Jurkat, Clone E6-1 (cell line): ENCODE measurements around the genes ZNF619 and TRAK1.

DNA sequence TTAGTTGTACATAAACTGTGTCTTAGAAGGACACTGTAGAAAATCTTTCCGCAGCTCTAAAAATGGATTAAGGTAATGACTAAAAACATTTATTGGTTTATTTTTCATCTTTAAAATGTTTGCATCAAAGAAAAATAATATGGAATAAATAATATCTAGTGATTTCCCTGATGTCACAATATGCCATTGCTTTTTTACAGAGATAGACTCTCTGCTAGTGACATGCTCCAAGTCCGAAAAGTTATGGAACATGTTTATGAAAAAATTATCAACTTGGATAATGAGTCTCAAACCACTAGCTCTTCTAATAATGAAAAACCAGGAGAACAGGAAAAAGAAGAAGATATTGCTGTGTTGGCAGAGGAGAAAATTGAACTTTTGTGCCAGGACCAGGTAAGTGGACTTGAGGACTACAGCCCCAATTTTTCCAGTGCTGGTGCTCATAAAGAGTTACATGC lies 13.7 kb downstream of the GORASP1 start:
- RRBS = no CpG with 5 or more reads among the region's 2 CpGs

- RRBS = no CpG with 5 or more reads among the region's 12 CpGs
These were observed 9.7 kb downstream of the GORASP1 start for GRCh38 chr3:39097281-39098478.

DNA sequence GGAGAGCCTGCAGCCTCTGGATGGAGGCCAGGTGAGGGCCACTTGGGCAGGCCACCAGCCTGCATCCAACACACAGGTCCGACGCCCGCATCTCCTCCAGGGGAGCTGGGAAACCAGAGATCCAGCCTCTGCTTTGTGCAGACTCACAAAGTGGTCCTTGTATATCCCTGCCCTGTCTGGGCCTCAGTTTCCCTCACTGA lies 16.8 kb downstream of the CSRNP1 start:
- RRBS = no CpG with 5 or more reads among the region's 3 CpGs

- RRBS = no CpG with 5 or more reads among the region's 9 CpGs
These were observed 7.4 kb downstream of the CSRNP1 start for GRCh38 chr3:39145851-39146437.

GRCh38 chr3:39148165-39148469 lies 5.3 kb downstream of the CSRNP1 start:
- RRBS = no CpG with 5 or more reads among the region's 4 CpGs

DNA sequence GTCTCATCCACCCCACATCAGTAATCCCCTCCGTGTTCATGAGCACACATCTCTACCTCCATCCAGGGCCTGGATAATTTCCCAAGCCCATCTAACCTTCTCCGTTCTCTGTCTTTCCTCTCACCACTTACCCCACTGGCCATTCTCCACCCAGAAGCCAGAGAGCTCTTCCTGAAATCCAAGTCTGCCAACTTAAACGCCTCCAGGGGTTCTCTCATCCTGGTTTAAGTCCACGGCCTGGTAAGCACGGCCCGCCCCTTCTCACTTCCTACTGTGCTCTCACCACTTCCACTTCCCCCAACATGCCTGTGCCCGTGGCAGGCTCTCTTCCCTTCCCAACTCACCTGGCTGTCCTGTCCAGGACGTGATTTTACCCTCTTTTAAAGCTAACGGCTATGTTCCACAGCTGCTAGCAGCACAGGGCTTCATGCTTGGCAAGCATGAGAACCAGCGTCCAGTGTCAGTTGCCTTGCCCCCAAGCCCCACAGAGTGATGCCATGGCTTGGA lies 1.7 kb upstream of the CX3CR1 start:
- RRBS = no CpG with 5 or more reads among the region's 10 CpGs

GRCh38 chr3:39408684-39409295 lies 2.3 kb downstream of the RPSA start:
- RRBS = no CpG with 5 or more reads among the region's 18 CpGs

GRCh38 chr3:39410059-39410822 lies 3.7 kb downstream of the RPSA start:
- RRBS = no CpG with 5 or more reads among the region's 4 CpGs

DNA sequence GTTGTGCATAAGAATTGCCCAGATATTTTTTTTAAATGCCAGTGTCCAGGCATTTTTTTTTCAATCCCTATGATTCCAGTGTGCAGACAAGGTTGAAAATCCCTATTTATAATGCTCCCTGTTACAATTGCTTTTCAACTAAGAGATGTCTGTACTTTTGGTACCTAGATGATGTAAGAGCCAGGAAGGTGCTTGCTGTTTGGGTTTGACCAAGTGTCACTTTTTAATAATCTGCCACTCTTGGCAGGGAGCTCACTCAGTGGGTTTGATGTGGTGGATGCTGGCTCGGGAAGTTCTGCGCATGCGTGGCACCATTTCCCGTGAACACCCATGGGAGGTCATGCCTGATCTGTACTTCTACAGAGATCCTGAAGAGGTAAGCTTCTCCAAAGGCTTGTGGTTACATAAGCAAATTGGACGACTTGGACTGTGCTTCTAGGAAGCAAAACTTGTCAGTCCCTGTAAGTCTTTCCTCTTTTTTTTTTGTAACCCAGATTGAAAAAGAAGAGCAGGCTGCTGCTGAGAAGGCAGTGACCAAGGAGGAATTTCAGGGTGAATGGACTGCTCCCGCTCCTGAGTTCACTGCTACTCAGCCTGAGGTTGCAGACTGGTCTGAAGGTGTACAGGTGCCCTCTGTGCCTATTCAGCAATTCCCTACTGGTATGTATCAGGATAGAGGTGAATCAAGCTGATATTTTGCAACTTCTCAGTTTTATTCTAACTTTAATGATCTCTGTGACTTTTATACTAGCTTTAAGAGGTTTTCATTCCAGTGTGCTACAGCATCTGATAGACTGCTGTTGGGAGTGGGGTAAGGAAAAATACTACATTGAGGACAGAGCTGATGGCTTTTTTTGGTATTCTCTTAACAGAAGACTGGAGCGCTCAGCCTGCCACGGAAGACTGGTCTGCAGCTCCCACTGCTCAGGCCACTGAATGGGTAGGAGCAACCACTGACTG lies 5.2 kb downstream of the RPSA start:
- RRBS = no CpG with 5 or more reads among the region's 8 CpGs

- RRBS = 66% methylated on average over 7 of the region's 19 CpGs
These were observed 841 bp upstream of the MYRIP start for GRCh38 chr3:39808550-39808986.

DNA sequence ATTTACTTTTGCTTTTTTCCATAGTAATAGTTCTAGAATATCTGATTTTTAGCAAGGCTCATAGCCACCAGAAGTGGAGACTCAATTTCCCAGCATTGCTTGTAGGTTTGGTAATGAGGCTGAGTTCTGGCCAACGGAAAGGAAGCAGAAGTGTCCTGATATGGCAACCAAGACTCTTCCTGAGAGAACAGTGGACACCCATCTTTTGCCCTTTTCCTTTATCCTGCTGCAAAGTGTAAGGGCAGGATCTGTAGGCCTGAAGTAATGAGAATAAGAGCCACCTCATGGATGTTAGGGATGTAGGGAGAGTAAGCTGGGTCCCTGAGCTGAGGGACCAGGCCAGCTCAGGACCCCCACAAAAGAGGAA lies 13.0 kb upstream of the RPL14 start:
- RRBS = no CpG with 5 or more reads among the region's 1 CpG

- RRBS = no CpG with 5 or more reads among the region's 19 CpGs
These were observed 701 bp downstream of the RPL14 start for GRCh38 chr3:40457712-40458367.

DNA sequence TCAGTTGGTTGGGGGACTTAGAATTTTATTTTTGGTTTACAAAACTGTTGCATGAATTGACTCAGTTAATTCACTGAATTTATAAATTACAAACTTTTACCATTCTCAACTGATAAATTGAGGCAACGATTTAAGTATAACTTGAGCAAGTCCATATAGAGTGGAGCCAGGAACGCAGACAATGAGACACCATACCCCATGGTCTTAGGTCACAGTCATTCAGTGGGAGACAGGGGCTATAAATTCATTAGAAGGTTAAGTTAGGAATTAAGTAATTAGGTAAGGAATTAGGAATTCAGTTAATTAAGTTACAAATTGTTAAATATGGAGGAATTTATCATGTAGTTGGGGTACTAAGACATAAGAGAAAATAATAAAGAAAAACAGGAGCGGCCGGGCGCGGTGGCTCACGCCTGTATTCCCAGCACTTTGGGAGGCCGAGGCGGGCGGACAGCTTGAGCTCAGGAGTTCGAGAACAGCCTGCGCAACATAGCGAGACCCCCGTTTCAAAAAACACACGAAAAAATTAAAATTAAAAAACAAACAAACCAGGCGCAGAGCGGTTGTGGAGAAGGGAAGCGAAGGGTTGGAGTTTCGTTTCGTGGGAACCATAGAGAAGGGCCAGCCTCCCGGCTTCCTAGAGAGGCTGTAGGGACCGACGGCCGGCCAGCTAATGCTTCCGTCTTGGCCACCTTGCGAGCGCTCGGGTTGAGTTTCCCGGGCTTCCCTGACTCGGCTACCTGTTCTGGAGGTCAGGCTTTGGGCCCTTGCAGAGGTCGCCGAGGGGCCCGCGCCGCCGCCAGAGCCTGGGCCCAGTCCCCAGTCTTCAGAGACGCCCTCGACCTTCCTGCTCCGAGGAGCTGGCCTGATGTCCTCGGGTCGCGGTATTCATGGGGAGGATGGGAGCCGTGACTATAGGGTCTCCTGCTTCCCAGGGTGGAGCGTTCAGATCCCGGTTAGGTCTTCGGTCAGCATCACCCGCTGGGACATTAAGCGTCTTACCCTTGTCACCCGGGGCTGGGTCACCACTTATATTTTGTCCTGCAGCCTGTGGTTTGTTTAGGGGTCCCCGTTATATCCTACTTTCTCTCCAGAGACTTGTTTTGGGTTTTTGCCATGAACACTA lies at the start of gene ZNF619:
TSS of gene ZNF619 (plus strand) at position 649 of the 1,126 bp plus-strand sequence.
- RRBS = 82% methylated on average over 9 of the region's 50 CpGs

- RRBS = no CpG with 5 or more reads among the region's 3 CpGs
These were observed 241.2 kb downstream of the ZNF621 start for GRCh38 chr3:40765969-40766349.

- RRBS = no CpG with 5 or more reads among the region's 1 CpG
These were observed 17.7 kb downstream of the CTNNB1 start for GRCh38 chr3:41217105-41217396.

GRCh38 chr3:41225420-41226199 lies 26.3 kb downstream of the CTNNB1 start:
- RRBS = no CpG with 5 or more reads among the region's 10 CpGs

DNA sequence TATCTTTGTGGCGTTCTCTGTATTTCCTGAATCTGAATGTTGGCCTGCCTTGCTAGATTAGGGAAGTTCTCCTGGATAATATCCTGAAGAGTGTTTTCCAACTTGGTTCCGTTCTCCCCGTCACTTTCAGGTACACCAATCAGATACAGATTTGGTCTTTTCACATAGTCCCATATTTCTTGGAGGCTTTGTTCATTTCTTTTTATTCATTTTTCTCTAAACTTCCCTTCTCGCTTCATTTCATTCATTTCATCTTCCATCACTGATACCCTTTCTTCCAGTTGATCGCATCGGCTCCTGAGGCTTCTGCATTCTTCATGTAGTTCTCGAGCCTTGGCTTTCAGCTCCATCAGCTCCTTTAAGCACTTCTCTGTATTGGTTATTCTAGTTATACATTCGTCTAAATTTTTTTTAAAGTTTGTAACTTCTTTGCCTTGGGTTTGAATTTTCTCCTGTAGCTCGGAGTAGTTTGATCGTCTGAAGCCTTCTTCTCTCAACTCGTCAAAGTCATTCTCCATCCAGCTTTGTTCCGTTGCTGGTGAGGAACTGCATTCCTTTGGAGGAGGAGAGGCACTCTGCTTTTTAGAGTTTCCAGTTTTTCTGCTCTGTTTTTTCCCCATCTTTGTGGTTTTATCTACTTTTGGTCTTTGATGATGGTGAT lies 315.1 kb downstream of the ULK4 start:
- RRBS = no CpG with 5 or more reads among the region's 12 CpGs

DNA sequence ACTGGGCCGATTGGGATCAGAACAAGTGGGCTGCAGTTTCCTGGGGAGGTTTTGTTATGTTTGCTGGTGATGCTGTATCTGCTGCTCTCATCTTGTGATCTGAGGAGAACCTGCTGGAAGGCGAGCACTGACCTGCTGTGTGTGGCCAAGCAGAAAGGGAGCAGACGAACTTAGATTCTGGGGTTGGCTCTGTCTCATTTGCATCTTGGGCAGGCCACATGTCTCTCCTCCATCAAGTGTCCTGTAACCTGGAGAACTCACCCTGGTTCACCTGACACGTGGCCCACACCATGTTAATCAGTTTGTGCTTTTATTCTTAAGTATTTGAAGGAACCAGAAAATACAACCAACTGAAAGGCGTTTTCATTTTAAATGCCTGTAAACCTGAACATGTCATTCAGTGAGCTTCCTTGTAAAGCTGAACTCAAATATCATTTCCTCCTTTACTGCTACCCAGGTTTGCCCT lies 33.6 kb upstream of the TRAK1 start:
- RRBS = no CpG with 5 or more reads among the region's 5 CpGs

- RRBS = no CpG with 5 or more reads among the region's 11 CpGs
These were observed 4.1 kb upstream of the TRAK1 start for GRCh38 chr3:42087051-42087471.

DNA sequence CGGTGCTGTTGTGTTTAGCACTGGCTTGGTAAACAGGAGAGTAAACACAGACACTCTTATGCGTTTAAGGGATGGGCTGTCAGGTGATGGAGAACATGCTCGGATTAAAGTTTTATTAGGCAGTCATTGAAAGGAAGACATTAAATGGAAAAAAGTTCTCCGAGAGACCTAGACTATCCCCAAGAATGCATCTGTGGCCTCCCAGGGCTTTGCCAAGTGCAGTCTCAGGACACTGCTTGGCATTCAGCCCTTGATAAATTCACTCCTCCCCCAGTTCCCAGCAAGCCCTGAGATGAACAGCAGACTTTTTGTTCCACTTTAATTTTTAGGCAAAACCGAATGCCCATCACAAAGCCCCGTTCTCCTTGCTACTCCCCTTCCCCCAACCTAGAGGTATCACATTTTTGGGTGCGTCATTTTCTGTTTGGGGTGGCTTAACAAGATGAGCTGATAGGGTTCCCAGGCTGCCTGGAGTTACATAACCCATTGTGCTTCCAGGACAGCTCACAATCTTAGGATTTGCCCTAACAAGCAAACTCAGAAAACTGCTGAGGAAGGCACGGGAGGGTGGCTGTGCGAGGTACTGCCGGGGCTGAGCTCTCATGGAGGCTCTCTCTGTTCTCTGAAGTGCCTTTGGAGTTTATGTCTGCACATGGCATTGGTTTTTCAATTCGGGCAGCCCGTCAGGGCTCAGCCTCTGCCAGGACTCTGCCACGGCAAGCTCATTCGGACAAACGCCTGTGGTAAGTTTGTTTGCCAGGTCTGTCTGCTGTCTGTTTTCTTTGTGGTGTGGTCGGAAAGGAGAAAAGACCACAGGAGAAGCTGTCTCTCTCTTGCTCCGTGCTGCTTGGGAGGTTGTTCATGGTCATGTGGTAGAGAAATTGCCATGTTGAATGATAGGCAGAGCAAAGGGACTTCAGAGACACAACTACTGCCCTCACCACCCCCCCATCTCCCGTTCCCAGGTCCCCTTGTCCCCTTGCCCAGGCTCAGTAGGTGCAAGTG lies at the start of gene TRAK1:
TSS of gene TRAK1 (plus strand) at position 540 of the 1,005 bp plus-strand sequence.
- RRBS = no CpG with 5 or more reads among the region's 18 CpGs